Prostate gland (tissue), 2 donors: Measurements from ENCODE around the gene PITPNB.

- PRO-cap = no peak
- RAMPAGE, long total RNA, 2 experiments = no peak in any of the 2 experiments
These were observed 7.6 kb downstream of the CRYBB1 start for GRCh38 chr22:26610216-26610729.

GRCh38 chr22:26628512-26629022, 6.8 kb downstream of the CRYBA4 start:
- PRO-cap = no peak
- RAMPAGE, long total RNA, 2 experiments = no peak in any of the 2 experiments

- PRO-cap = unidirectional peak, minus-strand start at chr22:26659008
- RAMPAGE, long total RNA, 2 experiments = no peak in any of the 2 experiments
These were observed 36.9 kb downstream of the CRYBA4 start for GRCh38 chr22:26658250-26659420.

DNA sequence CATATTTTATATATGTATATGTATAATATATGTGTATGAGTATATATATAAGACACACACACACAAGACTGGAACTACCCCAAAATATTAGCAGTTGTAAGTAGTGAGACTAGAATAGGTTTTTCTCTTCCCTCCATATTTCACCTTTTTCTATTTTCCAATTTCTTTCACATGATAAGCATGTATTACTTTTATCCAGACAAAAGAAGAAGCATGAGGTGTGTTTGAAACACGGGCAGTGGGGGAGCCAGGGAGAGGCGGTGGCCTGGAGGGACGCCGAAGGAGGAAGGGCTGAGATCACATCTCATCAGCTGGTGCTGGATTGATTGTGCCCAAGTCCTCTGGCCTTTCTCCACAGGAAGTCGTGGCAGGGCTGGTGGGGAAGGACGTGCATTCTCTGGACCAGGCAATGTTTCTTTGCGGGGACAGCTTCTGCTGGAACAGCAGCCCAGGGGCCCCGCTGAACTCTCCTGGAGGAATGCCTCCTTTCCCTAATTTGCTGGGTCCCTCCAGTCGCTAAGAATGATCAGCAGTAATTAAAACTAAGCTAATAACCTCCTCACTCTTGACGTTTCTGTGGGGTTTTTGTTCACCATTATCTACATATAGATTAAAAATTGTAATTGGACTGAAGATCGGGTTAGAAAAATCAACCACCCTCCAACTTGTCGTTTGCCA, 118.5 kb downstream of the CRYBA4 start:
- PRO-cap = no peak
- RAMPAGE, long total RNA, 2 experiments = no peak in any of the 2 experiments

- PRO-cap = no peak
- RAMPAGE, long total RNA, 2 experiments = no peak in any of the 2 experiments
These were observed 281.7 kb downstream of the CRYBA4 start for GRCh38 chr22:26903480-26903876.

- PRO-cap = no peak
- RAMPAGE, long total RNA, 2 experiments = no peak in any of the 2 experiments
These were observed 489.9 kb downstream of the MN1 start for GRCh38 chr22:27311621-27312083.

GRCh38 chr22:27435806-27436328, 365.7 kb downstream of the MN1 start:
- PRO-cap = no peak
- RAMPAGE, long total RNA, 2 experiments = no peak in any of the 2 experiments

DNA sequence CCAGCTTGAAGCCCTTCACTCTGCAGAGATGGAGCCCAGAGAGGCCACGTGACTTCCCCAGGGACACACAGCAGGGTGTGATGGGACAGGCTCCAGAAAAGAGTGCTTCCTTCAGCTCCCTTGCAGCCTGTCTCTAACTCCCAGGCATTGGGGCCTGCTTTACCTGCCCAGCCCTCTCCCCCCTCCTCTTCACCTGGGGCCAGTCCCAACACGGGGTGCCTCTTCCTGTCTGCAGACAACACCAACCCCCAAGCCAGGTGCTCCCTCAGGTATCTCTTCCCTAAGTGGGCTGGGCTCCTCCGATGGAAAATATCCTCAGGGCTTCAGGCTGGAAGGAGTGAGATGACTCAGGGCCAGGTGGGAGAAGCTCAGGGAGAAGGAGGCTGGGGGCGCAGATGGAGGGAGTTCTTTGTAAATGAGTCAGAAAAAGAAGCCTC, 326.7 kb downstream of the MN1 start:
- PRO-cap = no peak
- RAMPAGE, long total RNA, 2 experiments = no peak in any of the 2 experiments

GRCh38 chr22:27554159-27555011, 247.2 kb downstream of the MN1 start:
- PRO-cap = no peak
- RAMPAGE, long total RNA, 2 experiments = no peak in any of the 2 experiments

DNA sequence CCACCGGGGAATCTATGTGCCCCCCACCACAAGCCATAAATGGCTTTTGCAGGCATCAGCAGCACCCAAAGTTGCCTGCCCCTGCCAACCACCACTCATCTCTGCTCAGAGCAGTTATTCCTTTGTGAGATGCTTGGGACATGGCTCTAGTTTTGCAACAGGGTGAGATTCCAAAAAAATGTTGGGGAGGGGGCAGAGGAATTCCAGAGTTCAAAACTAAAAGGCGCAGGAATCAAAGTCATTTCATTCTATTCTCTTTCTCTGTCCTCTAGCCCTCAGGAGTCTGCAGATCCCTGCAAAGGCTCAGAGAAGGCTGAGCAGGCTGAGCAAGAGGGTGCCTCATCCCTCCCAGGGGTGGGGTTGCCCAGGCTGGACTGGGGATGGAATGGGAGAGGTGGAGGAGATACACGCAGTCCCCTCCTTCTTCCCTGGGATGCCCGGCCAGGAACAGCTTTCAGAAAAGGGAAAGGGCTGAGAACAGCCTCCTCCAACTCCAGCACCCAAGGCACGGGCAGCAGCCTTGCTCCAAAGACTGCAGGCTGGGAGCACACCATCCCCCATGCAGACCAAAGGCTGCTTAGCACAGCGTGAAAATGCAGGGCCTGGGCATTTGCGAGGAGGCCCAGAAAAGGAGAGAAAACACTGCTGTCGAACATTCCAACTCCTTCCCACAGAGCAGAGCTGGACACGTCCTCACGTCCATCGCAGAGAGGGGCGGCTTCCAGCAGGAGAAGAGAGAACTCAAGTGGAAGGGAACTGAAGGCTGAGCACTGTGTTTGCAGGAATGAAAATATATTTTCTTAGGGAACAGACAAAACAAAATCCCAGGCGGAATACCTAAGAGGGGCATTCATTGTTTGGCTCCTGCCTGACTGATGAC, 51.9 kb downstream of the MN1 start:
- PRO-cap = no peak
- RAMPAGE, long total RNA, 2 experiments = no peak in any of the 2 experiments

GRCh38 chr22:27752727-27753231, 48.8 kb downstream of the MN1 start:
- PRO-cap = no peak
- RAMPAGE, long total RNA, 2 experiments = no peak in any of the 2 experiments

DNA sequence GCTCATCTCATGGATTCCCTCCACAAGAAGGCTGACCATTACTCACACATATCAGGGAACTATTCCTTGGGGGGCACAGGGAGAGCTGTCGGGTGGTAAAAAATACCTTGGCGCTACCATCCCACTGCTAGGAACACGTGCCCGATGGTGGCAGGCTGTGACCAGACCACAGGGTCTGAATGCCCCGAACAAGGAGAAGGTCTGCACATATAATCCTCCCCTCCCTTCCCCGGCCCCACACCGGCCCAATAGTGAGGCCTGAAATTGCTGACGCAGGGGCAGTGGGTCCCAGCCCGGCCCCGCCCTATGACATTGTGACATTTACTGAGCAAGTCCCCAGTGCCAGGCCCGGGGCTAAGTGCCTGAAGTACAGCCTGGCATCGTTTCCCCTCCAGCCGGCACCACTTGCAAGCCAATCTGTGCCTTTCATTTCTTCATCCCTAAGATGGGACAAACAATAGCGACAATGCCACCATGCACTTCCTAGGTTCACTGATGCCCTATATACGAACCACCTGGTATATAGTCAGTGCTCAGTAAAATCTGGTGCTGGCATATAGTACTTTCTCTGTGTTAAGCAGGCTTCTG, 19.4 kb downstream of the MN1 start:
- PRO-cap = no peak
- RAMPAGE, long total RNA, 2 experiments = no peak in any of the 2 experiments

GRCh38 chr22:27786491-27786904, 15.1 kb downstream of the MN1 start:
- PRO-cap = bidirectional peak, plus-strand start at chr22:27786715, minus-strand start at chr22:27786673
- RAMPAGE, long total RNA, 2 experiments = no peak in any of the 2 experiments

DNA sequence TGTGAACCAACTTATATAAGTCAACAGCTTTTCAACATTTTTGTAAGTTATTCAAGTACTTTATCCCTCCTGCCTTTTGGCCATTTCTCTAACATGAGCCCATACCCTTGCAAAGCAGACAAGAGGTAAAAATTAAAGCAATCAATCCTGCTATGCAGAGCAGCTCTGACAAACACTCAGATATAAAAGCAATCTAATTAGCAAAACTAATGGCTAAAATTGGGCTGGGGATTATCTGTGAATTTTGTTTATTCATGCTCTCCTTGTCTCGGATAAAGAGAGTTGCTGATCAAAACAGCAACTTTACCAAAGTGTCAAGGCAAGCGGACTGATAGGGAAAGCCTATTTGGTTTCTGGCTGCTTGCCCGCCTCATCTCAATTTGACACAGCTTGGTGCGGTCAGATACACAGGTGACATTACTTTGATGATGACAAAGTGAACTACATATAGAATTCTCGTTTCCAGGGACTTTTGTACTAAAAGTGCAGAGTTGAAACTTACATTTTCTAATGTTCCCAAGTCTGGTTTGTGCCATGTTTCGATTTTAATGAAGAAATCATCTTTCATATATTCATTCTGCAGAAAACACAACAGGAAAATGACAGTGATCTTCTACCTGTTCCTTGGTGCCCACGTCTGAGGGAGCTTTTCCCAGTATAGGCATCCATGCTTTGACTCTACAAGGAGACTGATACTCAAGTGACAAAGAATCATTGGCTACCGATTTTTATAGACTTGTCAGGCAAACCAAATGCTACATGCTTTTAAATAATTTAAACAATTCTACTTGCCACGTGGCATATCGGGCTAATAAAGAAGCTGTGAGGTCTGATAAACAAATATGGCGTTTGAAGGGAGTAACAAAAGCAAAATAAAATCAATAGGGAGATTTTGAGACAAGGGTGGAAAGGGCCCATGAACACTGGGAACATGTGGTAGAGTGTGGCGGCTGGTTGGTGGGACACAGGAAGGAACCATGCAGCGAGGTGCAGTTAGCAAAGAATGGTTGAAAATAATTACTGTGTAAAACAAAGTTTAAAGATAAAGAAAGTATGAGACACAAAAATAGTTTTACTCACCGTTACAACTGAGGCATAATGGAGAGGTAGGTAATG, 22.6 kb downstream of the PITPNB start:
- PRO-cap = no peak
- RAMPAGE, long total RNA, 2 experiments = no peak in any of the 2 experiments

- PRO-cap = bidirectional peak, plus-strand start at chr22:27919504, minus-strand start at chr22:27919254
- RAMPAGE, long total RNA, 2 experiments = start-site peak on the minus strand in 2 of 2 experiments, at chr22:27919179-27919276 at its widest, 95 to 135 reads per replicate
These were observed at the start of gene PITPNB for GRCh38 chr22:27919054-27919383. Gene PITPNB, minus strand, starts transcription at chr22:27919256.

DNA sequence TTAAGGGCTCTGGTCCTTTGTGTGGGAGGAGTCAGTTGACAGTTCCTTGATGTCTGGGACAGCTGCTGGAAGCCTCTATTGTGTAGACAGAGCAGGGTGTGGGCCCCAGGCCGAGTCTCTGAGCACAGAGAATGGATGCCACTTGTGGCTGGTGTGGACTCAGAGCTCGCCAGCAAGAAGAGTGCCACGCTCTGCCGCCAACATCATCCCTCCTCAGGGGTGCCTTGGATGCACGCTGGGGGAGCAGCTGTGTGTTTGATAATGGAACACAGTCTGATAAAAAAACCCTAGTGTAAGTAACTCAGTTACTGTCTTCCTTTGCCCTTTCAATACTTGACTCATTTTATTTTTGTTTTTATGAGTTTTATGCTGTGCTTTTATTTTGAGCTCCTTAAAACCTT, 43.7 kb upstream of the PITPNB start:
- PRO-cap = no peak
- RAMPAGE, long total RNA, 2 experiments = no peak in any of the 2 experiments

- PRO-cap = no peak
- RAMPAGE, long total RNA, 2 experiments = no peak in any of the 2 experiments
These were observed 63.4 kb upstream of the PITPNB start for GRCh38 chr22:27982390-27982845.

GRCh38 chr22:28678994-28679479, 603 bp downstream of the TTC28 start:
- PRO-cap = no peak
- RAMPAGE, long total RNA, 2 experiments = no peak in any of the 2 experiments

GRCh38 chr22:28783950-28784761, 11.7 kb downstream of the CCDC117 start:
- PRO-cap = bidirectional peak, plus-strand start at chr22:28784255, minus-strand start at chr22:28784128
- RAMPAGE, long total RNA, 2 experiments = no peak in any of the 2 experiments

DNA sequence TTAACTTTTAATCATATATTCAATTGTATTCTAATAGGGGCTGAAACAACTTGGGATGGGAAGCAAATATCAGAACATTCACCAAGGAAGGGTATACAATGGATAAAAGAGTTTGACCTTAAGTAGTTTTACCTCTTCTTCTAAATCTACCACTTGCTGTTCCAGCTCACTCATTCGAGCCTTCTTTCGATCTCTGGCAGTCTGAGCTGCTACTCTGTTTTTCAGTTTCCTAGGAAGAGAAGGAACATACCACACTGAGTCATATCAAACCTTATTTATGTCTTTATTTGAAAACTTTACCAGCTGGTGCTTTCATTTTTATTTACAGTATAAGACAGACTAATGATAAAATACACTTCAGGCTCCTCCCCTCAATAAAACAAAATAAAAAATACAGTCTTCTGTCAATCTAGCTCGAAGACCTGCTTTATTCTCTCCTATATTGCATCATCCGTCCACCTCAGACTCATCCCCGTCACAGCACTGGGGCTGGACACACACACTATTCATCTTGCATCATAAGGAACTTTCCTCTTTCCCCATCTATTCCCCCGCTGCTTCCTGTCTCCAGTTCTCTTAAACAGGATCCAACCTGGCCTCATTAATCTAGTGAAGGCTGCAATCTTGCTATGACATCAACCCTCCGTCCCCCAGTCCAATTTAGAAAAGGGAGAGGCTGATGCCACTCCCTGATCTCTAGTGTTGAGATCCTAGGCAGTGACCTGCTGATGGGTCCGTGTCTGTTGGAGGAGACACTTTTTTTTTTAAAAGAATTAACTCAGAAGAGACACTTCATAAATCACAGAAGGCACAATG, 26.6 kb downstream of the CCDC117 start:
- PRO-cap = bidirectional peak, plus-strand start at position 658 of the sequence, minus-strand start at position 485 of the sequence
- RAMPAGE, long total RNA, 2 experiments = no peak in any of the 2 experiments